ENCODE measurements around the genes ARIH1, BBS4, HCN4, REC114 and ISLR.

- PRO-cap: no peak
Measured at GRCh38 chr15:71975496-71976202, 142.3 kb downstream of the MYO9A start.

DNA sequence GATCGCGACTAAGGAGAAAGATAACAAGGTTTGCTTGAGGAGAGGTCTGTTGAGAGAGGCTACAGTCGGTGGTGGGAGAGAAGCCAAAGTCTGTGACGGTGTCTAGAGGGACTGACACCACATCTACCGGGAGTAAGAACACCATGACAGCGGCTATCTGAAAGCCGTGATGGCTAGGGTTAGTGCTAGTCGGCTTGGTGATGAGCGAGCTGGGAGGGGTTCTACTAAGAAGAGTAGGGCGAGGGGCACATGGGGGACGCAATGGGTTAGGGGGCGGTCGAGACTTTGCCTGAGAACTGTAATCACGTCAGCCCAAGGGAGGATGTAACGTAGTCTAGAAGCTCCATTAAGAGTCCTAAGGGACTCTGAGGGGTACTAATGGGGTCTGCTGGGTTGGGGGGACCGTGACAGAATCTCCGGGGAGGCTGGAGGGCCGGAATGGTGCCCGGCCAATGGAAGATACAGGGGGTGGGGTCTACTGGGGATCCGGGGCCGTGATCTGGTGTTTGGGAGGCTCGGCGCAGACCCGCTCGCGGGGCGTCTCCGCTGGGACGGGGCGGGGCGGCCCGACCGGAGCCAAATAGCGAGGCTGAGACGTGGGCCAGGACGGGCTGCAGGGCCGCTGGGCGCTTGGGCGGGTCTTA, 793 bp downstream of the MYO9A start:
- PRO-cap: bidirectional peak, plus-strand start at position 52 of the sequence, minus-strand start outside the sequence; bidirectional peak, plus-strand start at position 579 of the sequence, minus-strand start at position 137 of the sequence

DNA sequence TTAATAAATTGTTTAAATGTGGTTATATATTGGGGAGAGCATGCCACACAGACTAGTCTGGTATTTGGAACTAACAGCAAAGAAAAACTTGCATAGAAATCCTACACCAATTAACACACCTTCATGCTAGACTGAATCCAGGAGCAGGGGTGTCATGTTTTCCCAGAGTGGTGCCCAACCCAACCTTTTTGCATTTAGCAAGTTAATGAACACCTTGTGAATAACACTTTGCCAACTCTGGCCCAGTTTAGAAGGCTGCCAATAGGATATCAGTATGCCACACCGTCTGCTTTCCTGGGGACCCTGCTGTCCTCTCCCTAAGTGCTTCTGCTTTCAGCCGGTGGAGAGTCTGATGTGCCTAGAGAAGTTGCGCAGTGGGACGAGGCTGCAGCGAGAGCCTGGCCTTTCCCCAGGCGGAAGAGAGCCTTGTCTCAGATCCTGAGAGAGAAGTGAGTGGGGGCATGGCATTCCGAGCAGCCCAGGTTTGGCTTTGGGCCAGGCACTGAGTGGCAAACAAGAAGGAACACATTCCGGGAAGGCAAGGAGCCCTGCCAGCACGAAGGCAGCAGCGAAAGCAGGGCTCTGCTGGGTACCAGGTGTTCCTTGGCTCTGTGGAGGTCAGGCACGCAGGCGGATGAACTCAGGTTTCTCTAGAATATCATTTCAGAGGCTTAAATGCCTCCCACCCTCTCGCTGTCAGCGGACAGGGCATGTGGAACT, 36.9 kb downstream of the SENP8 start:
- PRO-cap: no peak

GRCh38 chr15:72169932-72170845, 27.4 kb downstream of the GRAMD2A start:
- PRO-cap: no peak

GRCh38 chr15:72370182-72370487, 5.7 kb downstream of the HEXA start:
- PRO-cap: no peak

DNA sequence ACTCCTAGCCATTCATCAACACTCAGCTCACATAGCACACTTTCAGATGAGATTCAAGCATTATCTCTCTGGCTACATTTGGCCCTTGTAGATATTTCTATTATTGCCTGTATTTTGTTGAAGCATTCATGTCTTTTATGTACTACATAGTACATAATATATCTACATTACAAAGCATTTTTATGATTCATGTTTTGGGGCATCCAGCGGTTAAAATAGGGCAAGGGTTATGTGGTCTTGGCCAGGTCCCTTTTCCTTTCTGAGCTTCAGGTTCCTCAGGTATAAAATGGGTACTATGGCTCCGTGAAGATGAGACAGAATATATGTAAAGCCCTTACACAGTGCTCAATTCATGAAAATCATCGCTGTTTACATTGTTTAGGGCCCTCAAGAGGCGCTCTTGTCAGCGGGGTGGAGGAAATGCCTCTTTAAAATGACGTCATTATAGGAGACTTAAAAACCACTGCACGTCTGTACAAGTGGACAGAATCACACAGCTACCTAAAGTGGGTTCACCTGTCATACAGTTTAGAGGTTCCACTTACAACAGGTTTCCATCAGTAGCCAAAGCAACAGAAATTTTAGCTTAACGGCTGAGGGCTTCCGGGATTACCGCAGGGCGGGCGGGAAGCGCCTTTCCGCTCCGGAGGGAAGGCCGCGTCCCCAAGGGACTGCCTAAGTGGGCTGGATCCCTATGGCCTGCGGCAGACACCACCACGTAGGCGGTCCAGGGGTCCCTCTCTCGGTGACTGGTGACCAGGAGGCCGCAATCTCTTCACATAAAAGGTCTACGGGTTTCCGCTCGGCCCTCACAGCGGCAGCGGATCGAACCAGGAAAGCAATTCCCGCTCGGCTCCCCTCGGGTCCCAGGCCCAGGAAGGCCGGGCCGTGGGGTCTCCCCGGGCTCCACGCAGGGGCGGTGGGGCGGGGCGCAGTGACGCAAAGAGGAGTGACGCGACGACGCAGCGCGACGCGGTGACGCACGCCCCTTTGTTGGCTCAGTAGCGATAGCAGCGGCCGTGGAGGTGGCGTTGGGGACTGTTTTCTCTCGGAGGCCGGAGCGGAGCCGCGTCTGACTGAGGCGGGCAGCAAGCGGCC, at the start of gene ARIH1:
Gene ARIH1 (plus strand): TSS at position 1,001 of the 1,098 bp plus-strand sequence.
- PRO-cap: bidirectional peak, plus-strand start at position 484 of the sequence, minus-strand start at position 373 of the sequence; bidirectional peak, plus-strand start at position 1,001 of the sequence, minus-strand start at position 880 of the sequence

GRCh38 chr15:72685973-72686887, at the start of gene BBS4:
Gene BBS4, plus strand, starts transcription at chr15:72686207.
- PRO-cap: bidirectional peak, plus-strand start at chr15:72686273, minus-strand start at chr15:72686118; bidirectional peak, plus-strand start at chr15:72686398, minus-strand start at chr15:72686465

- PRO-cap: no peak
Measured at GRCh38 chr15:72994702-72995432, 57.4 kb upstream of the NEO1 start.

DNA sequence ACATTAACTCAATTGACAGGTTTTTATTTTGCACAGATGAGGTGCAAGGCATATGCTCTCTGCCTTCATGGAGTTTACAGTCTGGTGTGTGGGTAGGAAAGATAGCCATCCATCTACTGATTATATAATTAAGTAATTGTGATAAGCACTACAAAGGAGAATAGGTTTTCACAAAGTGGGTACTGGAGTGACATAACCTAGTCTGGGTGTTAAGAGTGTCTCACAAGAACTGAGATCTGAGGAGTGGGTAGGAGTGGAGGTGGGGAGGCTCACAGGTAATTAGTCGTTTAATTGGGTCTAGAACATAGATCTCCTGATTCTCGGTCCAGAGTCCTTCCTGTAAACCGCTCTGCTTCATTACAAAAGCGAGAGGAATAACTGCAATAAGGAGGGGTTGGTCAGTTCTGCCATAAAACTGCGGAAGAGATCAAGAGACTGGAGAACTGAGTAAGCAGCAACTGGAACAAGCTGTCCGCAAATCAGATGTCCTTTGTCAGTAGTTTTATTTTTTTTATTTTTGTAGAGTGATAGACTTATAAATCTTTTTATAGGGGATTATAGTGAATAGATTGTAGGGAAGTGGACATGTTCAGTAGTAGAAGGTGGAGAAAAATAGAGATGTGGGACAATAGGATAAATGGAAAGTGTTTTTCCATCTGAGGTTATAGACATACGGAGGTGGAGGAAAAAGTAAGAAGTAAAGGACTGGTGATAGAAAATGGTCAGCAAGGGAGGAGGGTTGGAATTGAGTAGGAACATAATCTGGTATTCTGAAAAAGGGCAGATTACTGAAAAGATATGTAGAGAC, 2.3 kb downstream of the NEO1 start:
- PRO-cap: no peak

GRCh38 chr15:73141045-73141781, 89.0 kb downstream of the NEO1 start:
- PRO-cap: no peak

DNA sequence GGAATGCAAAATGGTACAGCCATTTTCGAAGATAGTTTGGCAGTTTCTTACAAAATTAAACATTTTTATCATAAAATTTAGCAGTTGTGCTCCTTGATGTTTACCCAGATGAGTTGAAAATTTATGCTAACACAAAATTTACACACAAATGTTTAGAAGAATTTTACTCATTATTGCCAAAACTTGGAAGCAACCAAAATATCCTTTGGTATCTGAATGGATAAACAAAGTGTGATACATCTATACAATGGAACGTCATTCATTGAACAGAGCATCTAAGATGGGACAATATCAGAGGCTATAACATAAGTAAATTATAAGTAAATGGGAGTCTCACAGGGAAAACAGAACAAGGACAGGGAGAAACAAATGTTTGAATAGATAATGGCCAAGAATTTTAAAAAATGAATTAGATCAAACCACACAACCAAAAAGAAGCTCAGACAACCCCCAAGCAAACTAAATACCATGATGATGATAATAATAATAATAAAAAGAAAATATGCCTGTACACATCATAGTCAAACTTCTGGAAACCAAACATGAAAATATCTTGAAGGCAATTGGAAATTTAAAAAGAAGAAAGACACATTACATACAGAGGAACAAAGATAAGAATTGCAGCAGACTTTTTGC, 133.4 kb downstream of the NEO1 start:
- PRO-cap: no peak

DNA sequence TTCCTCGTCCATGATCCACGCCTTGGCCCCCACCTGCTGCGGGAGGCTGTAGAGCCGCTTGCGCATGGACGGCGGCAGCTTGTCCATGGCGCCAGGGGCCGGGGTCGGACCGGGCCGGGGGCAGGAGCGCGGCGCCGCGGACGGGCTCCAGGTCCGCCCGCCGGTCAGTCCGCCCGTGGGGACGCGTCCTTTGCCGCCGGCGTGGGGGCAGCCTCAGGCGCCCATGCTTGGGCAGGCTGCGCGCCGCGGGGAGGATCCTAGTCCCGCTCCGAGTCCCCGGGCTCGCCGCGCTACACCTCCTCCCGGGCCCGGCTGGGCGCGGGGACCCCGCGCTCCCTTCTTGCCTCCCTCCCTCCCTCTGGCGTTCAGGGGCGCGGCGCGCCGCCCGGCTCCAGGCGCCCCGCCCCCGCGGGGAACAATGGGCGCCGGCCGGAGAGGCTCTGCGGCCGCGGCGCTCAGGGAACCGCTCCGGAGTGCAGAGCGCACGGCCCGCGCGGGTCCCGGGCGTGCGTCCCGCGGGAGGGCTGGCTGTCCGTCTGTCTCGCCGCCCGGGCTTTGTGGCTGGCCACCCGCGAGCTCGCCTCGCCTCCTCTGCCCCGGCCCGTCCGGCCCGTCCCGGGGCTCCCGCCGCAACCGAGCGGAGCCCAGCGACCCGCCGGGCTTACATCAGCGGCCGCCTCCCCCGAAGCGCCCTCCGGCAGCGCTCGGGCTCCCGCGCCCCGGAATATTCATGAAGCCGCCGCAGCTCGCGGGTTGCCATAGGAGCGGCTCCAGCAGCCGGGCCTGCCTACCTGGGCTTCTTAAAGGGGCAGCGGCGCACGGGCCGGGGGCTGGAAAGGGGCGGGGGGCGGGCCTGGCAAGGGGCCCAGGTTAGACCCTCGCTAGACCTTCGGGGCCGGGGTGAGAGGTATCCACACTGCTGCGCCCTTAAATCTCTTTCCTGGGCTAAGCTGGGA, at the start of gene HCN4:
Gene HCN4 (minus strand): TSS at position 775 of the 956 bp plus-strand sequence.
- PRO-cap: unidirectional peak, minus-strand start at position 637 of the sequence

- PRO-cap: no peak
Measured at GRCh38 chr15:73442690-73443455, at the start of gene REC114. Gene REC114, plus strand, starts transcription at chr15:73443164.

DNA sequence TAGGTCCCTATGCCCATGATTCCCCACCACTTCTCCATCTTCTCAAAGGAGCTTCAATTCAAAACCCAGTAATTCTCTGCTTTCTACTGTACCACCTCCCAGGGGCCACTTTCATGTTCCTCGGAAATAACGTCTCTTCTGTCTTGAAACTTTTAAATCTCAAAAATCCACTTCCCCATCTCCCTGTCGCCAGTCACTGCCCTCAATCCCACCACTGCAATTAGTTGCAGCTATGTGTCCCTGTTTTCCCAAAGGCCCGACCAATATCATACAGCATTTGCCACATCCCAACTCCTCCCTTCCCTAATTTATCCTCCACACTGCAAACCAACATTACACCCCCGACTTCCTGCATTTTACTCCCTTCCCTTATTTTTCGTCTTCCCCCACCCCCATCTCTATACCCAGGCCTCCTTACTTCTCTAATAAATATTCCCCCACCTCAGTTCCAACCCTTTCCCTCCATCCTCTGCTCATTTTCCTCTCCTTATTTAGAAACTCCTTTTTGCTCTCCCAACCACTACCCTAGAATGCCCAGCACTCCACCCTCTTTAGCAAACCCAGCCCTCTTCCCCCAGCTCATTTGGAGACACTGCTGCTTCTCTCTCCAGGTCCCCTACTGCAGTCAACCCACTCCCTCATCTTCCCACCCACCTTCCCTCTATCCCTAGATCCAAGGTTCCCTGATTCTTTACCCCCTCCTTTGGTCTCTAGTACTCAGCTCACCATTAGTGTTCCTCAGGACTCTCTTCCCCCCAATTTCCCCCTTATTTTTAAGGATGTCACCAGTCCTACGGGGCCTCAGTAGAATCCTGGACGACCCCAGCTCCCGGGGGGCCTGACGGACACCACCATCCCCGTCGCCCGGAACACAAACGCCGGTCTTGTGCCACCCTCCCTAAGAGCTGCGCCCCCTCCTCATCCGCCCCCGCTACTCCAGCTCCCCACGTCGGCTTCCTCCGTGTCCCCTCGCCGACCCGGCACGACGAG, 1.0 kb downstream of the NPTN start:
- PRO-cap: no peak

DNA sequence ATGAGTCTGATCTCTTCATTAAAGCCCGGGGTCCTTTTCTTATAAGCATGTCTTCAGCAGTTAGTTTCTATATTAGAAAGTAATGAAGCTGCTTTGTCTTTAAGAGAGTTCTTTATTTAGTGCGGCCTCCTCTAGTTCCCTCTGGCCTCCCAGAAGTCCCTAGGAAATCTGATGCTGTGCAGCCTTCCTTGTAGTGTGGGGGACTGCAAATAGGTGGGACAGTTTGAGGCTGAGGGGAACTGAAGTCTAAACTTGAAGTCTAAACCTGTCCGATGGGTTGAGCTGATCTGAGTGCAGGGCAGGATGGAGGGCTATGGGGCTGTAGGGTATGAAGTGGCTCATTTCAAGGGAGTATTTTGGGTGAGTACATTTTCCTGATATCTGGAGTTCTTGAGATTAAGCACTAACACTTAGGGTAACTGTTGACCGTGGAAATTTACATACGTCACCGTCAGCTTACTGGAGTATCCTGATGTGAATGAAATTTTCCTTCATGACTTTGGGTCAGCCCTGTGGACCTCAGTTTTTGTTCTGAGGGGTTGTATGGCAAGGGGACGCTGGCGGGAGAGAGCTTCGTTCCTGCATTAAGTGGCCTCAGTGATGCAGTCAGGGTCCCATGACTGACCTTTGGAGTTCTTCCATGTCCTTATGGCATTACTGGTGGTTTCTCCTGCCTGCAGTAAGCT, 1.5 kb downstream of the CD276 start:
- PRO-cap: no peak

GRCh38 chr15:73691174-73691959, 7.2 kb downstream of the CD276 start:
- PRO-cap: unidirectional peak, plus-strand start at chr15:73691618

- PRO-cap: no peak
Measured at GRCh38 chr15:73800508-73801416, 47.6 kb upstream of the INSYN1 start.

GRCh38 chr15:73956578-73957180, 30.4 kb downstream of the LOXL1 start:
- PRO-cap: no peak

- PRO-cap: no peak
Measured at GRCh38 chr15:74130735-74131094, 329 bp downstream of the ISLR2 start.

DNA sequence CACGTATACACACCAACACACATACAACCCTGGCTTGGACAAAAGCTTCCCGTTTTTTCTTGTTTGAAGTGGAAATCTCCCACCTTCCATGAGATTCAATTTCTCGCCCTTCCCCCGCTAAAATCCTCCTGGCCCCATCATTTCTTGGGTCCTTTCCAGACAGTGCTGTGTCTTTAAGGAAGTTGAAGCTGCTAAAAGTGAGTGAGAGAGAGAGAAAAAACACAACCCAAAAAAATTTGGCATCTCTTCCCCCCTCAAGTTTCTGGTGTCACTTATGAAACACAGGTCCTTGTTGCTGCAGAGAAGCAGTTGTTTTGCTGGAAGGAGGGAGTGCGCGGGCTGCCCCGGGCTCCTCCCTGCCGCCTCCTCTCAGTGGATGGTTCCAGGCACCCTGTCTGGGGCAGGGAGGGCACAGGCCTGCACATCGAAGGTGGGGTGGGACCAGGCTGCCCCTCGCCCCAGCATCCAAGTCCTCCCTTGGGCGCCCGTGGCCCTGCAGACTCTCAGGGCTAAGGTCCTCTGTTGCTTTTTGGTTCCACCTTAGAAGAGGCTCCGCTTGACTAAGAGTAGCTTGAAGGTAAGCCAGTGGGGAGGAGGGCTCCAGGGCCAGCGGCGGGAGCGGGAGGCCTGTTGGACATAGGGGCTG, at the start of gene ISLR:
Gene ISLR (plus strand): TSS at position 268 of the 646 bp plus-strand sequence.
- PRO-cap: no peak

Data from endodermal cell (in vitro differentiated cells).